A375 (cell line): Measurements from ENCODE around the genes BCORL1, FRMD7 and TFDP3.

- RAMPAGE, long total RNA = no peak
Measured at GRCh38 chrX:129539892-129540075, 275 bp upstream of the OCRL start.

- RAMPAGE, long total RNA = no peak
Measured at GRCh38 chrX:129781045-129781782, 1.5 kb downstream of the SASH3 start.

- RAMPAGE, long total RNA = no peak
Measured at GRCh38 chrX:129781783-129782086, 2.0 kb downstream of the SASH3 start.

GRCh38 chrX:129956978-129958080, 25.1 kb upstream of the BCORL1 start:
- RAMPAGE, long total RNA = no peak

- RAMPAGE, long total RNA = no peak
Measured at GRCh38 chrX:129981534-129983040, at the start of gene BCORL1. TSS of gene BCORL1 (plus strand) at chrX:129982635.

- RAMPAGE, long total RNA = no peak
Measured at GRCh38 chrX:130066863-130067236, 43.4 kb downstream of the ELF4 start.

- RAMPAGE, long total RNA = no peak
Measured at GRCh38 chrX:130105975-130106431, 4.3 kb downstream of the ELF4 start.

GRCh38 chrX:130144600-130145151, 21.0 kb downstream of the AIFM1 start:
- RAMPAGE, long total RNA = no peak

- RAMPAGE, long total RNA = no peak
Measured at GRCh38 chrX:130174147-130174611, 2.4 kb downstream of the RAB33A start.

DNA sequence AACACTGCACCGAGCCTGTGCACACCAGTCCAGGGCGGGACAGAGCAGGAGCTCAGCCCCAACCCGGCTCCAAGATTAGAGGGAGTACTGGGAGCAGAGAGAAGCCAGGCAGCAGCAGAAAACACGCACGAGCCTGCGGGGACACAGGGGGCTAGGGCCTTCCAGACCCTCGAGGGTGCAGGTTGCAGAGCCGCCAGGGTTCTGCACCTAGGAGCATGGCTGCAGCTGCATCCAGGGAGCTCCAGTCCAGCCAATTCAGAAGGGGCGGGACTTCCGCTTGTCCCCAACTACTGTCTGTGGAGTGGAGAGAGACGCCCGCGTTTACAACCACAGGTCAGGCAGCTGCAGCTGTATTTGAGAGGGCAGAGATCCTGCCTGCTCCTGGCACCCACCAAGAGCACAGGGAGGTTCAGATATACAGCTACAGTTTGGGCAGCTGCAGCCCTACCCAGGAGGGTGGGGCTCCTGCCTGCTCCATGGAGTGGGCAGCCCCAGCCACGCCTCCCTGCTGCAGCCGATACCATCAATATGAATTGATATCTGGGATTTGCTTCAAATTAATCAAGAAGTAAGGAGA, 31.0 kb upstream of the ZNF280C start:
- RAMPAGE, long total RNA = no peak

DNA sequence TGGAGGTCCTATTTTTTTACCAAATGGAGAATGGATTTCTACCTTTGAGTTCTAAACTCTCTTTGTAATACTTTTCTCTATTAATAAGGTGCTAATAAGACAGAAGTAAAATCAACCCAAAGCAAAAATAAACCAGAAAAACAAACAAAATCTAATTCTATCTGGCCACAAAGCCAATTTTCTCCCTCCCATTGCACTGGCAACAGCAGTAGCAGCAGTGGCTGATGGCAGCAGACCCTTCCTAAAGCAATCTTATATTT, 54.7 kb downstream of the ENOX2 start:
- RAMPAGE, long total RNA = no peak

DNA sequence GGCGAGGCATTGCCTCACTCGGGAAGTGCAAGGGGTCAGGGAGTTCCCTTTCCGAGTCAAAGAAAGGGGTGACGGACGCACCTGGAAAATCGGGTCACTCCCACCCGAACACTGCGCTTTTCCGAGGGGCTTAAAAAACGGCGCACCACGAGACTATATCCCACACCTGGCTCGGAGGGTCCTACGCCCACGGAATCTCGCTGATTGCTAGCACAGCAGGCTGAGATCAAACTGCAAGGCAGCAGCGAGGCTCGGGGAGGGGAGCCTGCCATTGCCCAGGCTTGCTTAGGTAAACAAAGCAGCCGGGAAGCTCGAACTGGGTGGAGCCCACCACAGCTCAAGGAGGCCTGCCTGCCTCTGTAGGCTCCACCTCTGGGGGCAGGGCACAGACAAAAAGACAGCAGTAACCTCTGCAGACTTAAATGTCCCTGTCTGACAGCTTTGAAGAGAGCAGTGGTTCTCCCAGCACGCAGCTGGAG, 56.1 kb upstream of the ENOX2 start:
- RAMPAGE, long total RNA = no peak

DNA sequence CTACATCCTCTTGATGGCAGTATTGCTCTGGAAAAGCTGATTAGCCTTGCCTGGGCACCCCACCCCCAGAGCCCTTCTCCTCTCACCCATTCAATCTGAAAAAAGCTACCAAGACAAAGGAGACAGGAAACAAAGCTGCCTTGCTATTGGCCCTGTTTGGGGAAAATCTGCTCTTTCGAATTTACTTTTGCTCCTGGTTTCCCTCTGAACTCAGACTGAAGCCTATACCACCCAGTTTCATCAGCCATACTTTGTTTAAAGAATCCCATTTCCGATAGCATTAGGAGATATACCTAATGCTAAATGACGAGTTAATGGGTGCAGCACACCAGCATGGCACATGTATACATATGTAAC, 195.1 kb upstream of the STK26 start:
- RAMPAGE, long total RNA = no peak

DNA sequence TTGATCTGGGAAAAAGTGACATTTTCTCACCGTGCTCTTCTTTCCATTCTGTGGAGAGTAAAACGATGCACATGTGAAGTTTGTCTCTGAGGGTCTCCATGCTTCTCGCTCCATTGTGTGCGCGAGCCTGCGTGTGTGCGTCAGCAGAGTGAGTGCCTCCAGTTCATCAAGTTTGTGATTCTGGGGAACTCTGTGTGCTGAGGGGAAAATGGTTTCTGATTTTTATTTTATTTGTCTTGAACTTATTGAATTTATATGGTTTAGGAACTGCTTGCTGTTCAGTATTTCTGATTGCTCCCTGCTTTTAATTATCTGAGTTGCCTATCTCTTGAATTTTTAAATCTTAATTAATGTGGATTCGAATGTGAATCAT, 2.0 kb downstream of the STK26 start:
- RAMPAGE, long total RNA = no peak

DNA sequence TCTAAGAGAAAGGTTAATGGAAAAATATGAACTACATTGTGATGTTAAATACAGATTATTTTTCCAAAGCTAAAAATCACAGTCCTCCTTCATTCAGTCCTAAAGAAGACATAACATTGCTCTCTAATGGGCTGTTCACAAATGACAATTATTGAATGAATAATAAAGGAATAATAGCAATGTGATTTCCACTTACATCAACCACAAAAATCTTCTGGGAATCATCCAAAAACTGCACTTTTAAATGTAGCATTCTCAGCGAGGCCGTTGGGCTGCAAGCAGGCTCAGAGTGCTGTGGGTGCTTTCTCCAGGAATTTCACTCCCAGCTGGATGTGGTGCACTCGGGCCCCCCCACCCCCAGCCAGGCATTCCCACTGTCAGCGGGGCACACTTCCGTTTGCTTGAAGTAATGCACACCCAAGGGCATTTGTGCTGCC, at the start of gene FRMD7:
Gene FRMD7, minus strand, starts transcription at position 429 of the 437 bp plus-strand sequence.
- RAMPAGE, long total RNA = no peak

- RAMPAGE, long total RNA = no peak
Measured at GRCh38 chrX:133218293-133218641, at the start of gene TFDP3. TSS of gene TFDP3 (minus strand) at chrX:133218354.

- RAMPAGE, long total RNA = no peak
Measured at GRCh38 chrX:133413497-133413782, 1.8 kb downstream of the GPC4 start.

DNA sequence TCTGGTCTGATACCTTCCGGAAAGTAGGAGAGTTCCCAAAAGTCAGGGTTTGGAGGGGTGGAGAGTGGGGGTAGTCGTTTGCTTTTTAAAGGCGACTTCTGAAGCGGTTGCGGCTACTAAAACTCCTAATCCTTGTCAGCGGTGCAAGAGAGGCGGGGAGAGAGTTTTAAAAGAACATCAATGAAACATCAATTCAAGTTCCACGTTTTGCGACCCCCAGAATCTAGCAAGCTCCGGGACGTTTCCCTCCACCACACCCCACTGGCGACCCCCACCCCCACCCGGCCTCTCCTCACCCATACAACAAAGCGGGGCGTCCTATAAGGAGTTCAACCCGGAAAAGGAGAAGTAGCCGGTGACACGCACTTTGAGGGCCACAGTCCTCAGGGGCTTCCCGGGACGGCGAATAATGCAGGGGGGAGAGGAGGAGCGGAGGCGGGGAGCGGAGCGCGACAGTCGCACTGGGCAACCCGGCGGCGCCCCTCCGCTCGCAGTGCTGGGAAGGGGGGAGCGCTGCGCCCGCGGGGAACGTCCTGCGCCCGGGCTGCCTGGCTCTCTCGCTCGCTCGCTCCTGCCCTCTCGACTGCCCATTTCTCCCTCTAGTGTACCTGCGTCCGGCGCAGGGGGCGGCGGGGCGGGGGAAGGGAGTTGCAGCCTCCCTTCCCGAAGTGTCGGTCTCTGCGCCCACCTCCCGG, 1.0 kb downstream of the GPC4 start:
- RAMPAGE, long total RNA = no peak

DNA sequence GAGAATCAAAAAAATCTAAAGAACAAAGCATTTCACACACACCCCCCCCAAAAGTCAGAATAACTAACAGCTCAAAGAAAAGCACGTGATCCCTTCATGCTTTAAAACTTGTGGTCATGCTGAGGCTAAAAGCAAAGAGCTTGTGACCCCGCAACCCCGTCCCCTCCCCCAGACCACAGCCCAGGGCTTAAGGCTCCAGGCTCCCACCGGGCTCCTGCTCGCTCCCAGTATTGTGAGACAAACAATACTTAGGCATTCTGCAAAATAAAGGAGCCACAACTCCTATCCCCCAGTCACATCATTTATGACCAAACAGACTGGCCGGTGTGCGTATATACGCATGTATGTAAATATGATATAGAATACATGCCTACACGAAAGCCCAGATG, 62.1 kb upstream of the CCDC160 start:
- RAMPAGE, long total RNA = no peak

DNA sequence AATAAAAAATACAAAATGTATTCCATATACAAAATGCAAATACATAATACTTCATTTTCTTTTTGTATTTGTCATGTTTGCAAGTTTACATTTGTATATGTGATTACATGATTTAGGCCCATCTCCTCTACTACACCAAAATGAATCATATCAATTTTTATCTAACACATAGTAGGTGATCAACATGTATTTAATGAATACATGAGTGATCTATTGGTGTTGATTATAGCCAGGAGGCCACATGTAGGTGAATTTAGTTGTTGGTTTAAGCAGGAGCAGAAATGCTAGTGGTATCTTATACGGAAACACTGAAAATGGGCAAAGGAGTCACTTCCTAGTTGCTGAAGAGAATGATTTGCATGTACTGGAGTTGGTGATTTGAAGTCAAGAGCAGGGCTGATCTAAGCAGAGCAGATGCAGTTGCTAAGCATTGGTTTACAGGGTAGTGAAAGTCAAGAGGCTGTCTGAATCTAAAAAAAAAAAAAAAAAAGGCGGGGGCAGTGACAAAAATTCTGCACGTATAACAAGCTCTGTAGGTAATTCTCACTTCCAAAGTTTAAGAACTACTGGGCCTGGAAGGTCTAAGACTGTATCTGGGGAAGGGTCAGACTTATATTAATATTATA, 3.6 kb upstream of the PHF6 start:
- RAMPAGE, long total RNA = no peak